ENCODE measurements around the gene B3GALT4.

- RRBS = 6% methylated on average over 7 of the region's 43 CpGs
These were observed 4.9 kb downstream of the RING1 start for GRCh38 chr6:33212924-33213840.

DNA sequence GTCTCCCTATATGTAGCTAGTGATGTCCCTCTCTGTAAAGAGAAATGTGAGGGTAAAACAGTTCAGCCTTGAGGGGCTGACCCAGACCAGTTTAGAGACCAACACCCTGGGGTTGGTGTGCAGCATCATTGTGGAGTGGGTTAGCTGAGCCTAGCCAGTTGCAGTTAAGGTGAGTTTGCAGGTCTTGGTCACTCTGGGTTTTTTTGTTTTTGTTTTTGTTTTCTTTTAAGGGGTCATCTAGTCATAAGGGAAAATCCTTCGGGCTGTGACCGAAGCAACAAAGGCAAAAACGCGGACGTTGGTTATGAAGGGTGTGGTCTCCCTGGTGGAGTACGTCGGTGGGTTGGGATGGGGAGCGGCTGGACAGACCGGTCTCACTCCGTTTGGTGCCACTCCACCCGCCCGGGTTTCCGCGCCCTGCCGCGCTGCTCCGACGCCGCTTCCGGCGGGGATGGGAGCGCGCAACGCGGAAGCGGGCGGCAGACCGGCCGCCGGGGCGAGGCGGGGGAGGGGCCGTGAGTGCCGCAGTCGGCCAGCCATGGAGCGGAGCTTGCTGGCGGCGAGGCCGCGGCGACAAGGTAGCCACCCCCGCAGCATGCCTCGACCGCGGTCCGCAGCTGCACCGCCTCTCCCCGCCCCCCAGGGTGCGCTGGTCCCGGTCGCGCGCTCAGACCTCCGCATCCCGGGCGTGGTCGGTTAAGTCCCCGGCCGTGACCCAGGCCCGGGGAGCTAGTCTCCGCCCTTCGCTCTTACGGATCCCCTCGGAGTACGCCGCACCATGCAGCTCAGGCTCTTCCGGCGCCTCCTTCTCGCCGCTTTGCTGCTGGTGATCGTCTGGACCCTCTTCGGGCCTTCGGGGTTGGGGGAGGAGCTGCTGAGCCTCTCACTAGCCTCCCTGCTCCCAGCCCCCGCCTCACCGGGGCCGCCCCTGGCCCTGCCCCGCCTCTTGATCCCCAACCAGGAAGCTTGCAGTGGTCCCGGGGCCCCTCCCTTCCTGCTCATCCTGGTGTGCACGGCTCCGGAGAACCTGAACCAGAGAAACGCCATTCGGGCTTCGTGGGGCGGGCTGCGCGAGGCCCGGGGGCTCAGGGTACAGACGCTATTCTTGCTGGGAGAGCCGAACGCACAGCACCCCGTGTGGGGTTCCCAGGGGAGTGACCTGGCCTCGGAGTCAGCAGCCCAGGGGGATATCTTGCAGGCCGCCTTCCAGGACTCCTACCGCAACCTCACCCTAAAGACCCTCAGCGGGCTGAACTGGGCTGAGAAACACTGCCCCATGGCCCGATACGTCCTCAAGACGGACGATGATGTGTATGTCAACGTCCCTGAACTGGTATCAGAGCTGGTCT lies at the start of gene B3GALT4:
Gene B3GALT4, plus strand, starts transcription at position 482 of the 1,349 bp plus-strand sequence.
- RRBS = 11% methylated on average over 38 of the region's 100 CpGs

DNA sequence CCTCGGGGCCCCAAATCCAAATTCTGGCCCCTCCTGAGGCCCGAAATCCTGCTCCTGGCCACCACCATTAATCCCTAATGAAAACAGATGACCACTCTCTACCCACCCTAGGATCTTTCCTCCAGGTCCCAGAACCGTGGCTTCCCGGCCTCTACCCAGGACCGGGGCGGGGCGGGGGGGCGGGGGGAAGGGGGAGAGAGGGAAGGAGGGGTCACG lies 1.0 kb downstream of the RGL2 start:
- RRBS = no CpG with 5 or more reads among the region's 9 CpGs

GRCh38 chr6:33312095-33312693 lies 1.7 kb downstream of the TAPBP start:
- RRBS = no CpG with 5 or more reads among the region's 16 CpGs

DNA sequence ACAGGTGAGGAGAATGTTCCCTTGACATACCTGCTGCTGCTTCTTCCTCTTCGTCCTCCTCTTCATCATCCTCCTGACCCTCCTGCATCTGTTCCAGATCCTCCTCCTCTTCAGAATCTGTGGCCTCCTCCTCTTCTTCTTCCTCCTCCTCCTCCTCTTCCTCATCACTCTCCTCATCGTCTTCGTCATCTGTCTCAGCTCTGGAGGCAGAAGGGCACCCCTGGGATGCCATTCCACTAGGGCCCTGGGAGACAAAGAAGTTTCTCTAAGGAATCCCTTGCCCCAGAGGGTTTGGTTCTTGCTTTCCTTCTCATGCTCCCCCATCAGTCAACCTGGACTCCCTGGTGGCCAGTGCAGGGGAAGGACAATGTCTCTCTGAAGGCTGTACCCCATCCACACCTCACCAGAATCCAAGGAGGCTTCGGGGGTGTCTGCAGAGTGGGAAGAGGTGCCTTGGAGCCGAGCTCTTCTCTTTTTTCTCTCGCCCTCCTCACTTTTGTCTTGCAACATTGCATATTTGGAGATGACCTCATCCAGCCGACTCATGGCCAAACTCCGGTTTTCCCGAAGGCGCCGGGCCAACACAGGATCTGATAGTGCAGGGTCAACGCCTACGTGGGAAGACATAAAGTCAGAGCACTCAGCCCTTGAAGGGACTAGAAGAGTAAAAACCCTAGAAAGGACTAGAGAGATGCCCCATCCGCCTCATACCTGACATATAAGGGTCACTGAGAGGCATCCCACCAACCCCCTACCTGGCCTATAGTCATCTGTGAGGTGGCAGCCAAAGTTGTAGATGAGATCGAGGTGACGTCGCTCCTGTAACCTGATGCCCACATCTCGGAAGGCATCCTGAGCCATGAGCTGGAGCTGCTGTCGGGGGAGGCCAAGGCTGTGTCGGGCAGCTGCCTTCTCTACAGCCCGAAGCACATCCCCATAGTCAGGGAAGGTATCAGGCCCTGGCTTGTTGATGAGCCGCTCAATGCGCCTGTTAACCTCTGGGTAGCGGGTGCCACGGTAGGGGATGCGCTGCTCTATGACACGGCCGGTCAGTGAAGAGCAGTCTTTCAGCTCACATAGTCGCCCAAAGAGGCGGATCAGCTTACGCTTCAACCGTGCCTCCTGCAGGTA lies 2.4 kb downstream of the DAXX start:
- RRBS = no CpG with 5 or more reads among the region's 32 CpGs

DNA sequence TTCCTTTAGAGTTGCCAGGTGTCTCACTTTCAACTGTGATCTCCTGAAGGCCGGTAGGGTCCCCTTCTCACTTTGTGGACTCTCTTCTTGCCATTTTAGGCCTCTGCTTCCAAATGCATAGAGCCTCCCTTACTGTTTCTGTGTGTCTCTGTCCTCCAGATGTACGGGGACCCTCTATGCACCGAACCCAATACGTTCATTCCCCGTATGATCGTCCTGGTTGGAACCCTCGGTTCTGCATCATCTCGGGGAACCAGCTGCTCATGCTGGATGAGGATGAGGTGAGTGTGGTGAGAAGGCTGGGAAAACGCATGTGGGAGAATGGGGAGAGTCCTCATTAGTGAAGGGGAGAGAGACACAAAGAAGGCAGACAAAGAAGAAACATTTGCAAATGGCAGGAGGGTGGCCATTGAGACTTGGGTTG lies 3.5 kb downstream of the SYNGAP1 start:
- RRBS = no CpG with 5 or more reads among the region's 9 CpGs

DNA sequence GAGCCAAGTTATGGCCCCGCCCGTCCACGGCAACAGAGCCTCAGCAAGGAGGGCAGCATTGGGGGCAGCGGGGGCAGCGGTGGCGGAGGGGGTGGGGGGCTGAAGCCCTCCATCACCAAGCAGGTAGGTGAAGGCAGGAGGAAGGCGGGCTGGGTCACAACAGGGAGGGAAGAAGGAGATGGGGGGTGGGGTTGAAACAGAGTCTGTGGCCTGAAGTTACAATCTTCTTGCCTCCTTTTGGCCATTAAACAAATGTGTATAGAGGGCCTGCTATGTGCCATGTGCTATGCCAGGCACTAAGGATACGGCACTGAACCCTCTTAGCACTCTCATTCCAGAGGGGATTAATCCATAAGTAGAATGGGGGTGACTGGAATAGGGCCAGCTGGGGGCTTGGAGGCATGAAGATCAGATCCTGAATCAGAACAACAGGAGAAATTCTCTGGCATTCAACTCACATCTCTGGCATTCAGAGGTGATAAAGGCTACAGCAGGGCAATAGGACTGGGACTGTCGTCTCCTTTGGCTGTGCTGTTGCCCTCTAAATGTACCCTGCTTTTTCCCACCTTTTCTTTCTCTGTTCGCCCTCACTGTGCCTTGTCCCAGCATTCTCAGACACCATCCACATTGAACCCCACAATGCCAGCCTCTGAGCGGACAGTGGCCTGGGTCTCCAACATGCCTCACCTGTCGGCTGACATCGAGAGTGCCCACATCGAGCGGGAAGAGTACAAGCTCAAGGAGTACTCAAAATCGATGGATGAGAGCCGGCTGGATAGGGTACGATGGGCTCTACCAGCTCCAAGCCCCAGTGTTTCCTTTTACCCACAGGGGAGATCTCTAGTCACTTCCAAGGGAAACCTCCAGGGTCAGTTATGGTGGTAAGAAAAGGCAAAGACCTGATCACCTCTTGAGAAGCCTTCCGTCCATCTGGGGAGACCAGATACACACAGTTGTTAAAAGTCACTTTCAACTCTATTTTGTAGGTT lies 10.2 kb upstream of the ZBTB9 start:
- RRBS = no CpG with 5 or more reads among the region's 19 CpGs

DNA sequence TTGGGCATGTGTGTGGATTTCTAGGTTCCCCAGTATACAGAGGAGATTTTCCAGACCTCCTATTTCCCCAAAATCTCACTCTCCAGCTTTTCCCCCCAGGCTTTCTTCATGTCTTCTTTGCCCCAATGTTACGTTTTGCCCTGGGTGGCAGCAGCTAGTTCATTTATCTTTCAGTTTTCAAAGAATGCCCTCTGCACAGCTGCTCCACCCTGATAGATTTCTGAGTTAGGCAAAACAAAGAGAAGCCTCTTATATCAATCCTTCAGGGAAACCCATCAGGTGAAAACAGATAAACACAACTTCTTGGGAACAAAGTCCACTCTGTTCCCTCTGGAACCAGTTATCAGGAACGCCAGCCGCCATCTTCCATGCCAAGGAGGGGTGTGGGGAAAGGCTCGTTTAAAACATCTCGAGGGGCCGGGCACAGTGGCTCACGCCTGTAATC lies 33.9 kb downstream of the ZBTB9 start:
- RRBS = no CpG with 5 or more reads among the region's 7 CpGs

DNA sequence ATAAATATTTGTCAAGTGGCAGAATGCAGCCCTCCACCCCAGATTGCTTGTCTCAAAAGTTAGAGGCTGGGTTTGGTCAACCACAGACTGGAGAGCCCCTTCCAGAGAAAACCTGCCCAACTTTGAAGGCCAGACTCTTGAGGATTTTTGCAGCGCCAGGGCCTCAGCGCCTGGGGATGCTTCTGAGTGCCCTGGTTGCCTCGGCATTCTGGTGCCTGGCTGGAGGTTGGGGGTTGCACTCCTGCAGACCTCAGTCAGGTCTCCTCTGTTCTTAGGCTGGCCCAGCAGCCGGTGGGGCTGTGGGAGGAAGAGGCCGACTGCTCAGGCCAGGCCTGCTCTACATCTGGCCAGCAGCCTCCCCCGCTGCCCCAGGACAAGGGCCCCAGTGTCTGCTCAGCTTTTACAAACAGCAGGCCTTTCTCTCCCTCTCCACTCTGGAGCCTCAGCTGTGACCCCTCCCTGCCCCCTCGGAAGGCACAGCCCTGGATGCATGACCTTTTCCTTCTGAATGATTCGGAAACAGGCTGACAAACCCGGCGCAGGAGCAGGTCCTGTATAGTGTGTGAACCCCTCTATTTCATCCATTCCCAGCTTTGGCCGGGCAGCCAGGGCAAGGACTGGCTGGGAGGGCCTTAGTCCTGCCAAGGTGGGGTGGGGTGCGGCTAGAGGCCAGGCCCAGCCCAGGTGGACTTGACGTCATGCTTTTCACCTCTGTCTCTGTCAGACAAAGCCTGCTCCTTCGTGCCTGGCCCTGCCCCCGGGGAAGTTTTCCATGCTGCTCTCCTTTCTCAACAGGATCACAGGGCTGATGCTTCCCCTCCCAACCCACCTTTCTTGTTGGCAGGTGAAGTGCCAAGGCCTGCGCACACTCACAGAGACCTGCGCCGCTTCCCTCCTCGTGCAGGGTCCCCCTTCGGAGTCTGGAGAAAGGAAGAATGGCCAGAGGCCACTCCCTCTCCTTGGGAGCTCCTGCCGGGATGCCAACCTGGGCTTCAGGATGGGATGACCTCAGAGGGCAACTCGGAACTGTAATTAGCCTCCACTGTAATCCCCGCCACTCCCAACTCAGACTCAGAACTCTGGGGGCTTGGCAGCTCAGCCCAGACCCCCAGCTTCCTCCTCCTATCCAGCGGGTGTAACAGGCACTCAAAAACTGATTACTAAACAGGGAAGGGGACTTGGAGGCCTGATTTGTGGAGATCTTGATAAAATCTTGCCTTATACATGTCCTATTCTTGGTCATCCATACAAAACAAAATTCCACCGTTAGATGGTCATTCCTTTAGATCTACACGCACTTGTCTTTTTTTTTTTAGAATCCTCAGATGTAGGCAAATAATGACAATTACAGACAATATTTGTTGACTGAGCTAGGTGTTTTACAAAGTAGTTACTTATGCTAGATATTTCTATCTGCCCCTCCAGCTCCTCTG lies 10.0 kb upstream of the ITPR3 start:
- RRBS = 94% methylated on average over 3 of the region's 26 CpGs

GRCh38 chr6:33622698-33623488 lies 1.8 kb downstream of the ITPR3 start:
- RRBS = no CpG with 5 or more reads among the region's 7 CpGs

GRCh38 chr6:33638540-33639171 lies 17.5 kb downstream of the ITPR3 start:
- RRBS = no CpG with 5 or more reads among the region's 6 CpGs

DNA sequence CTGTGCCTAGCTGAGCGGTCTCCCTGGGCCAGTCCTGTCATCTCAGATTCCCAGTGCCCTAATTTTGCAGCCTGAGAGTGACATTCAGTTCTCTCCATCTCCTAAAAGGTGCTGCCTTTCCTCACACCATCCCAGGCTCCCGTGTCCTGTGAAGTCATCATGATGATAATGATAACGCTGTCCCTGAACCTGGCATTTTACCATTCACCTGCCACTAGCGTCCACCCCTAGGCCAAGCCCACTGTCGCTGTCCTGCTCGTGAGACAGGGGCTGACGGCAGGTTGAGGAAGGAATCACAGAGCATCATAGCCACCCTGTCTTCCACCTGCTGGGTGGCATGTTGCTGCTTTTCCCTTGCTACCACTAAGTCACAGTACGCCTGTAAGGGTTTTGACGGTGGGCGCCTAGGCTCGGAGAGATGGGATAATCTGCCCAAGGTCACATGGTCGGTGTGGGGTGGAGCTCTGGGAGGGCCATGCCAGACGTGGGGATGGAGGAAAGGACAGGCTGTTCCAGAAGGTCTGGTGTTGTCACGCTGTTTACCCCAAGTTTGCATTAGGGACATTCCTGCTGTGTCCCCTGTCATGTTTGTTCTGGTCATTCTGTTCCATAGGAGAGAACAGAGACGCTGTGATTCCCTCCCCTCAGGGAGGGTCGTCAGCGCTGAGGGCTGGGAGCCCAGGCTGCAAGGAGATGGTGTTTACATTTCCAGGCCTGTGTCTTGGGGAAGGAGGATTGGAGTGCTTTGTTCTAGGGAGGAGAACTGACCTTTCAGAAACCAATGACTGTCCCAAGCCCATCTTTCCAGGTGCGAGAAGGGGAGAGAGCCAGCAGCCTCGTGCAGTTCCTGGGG lies 16.2 kb downstream of the IP6K3 start:
- RRBS = no CpG with 5 or more reads among the region's 19 CpGs

GRCh38 chr6:33744949-33745387 lies 1.7 kb downstream of the IP6K3 start:
- RRBS = 100% methylated on average over 1 of the region's 11 CpGs

- RRBS = no CpG with 5 or more reads among the region's 7 CpGs
These were observed 1.2 kb downstream of the IP6K3 start for GRCh38 chr6:33745462-33745999.

DNA sequence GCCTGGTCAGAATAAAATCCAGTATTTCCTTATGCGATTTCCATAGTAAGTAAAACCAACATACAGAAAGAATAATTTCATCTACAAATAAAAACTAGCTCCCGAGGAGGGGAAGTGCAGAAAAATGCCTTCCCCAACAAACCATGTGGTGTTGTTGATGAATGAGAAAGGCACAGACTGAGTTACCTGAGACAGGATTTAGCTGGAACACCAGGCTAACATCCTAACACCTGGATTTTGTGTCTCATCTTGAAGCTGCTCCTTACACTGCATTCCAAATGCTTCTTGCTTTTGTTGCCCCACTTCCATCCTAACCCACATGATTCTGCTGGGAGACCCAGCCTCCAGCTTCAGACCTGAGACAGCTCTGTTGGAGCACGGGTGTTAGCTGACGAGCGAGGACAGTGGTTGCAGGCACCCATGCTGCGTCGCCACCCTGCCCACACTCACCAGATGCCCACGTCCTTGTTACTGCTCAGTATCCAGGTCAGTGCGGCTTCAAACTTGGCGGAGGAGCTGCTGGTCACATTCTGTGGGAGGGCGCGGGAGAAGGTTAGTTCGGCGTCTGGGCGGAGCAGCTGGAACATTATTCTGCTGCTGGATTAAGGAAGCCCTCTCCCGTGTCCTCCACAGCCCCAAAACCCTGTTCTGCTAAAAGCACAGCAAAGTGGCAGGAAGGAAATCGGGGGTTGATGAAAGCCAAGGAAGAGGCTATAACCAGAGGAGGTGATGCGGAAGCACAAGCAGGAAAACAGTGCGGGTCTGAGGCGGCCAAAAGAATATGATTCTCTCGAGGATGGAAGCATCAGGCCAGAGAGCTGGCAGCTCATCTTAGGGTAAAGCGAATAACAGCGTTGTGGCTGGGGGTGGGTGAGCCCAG lies 9.0 kb downstream of the LEMD2 start:
- RRBS = no CpG with 5 or more reads among the region's 23 CpGs

- RRBS = 46% methylated on average over 3 of the region's 9 CpGs
These were observed 104.4 kb upstream of the MLN start for GRCh38 chr6:33907919-33908833.

- RRBS = no CpG with 5 or more reads among the region's 5 CpGs
These were observed 146.0 kb downstream of the GRM4 start for GRCh38 chr6:33999936-34000253.

- RRBS = no CpG with 5 or more reads among the region's 3 CpGs
These were observed 34.3 kb upstream of the HMGA1 start for GRCh38 chr6:34202323-34202731.

DNA sequence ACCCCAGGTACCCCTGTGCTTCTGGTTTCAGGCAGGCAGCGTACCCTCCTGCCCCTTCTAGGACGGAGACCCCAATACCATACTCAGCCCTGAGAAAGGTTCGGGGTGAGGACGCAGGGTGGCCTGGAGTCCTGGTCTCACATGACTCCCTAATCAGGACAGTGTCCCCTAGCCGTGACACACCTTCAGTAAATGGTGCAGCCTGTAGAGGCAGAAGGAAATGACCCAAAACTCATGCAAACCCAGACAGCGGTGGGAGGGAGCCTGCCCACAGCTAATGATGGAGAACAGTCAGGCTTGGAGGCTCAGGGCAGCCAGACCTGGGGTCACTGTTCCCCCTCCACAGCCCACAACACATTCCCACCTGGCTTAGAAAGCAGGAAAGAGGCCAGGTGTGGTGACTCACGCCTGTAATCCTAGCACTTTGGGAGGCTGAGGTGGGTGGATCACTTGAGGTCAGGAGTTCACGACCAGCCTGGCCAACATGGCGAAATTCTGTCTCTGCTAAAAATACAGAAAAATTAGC lies 8.9 kb upstream of the HMGA1 start:
- RRBS = no CpG with 5 or more reads among the region's 9 CpGs

- RRBS = 22% methylated on average over 35 of the region's 76 CpGs
These were observed 1.2 kb upstream of the HMGA1 start for GRCh38 chr6:34235240-34236024.

Measured in islet of Langerhans (tissue), 1 donor.